Metastatic Pancreatic Carcinoma in the Ovary (tissue), 1 donor: ENCODE results near the genes HFE, H1-6 and H1-4.

- PRO-cap, result unidirectional peak, plus-strand start at chr6:26087395; unidirectional peak, plus-strand start at chr6:26087429; bidirectional peak, plus-strand start at chr6:26087487, minus-strand start at chr6:26087484; bidirectional peak, plus-strand start at chr6:26087922, minus-strand start at chr6:26087917
These were observed at the start of gene HFE for GRCh38 chr6:26087015-26088301. Gene HFE (plus strand): TSS chr6:26087429.

DNA sequence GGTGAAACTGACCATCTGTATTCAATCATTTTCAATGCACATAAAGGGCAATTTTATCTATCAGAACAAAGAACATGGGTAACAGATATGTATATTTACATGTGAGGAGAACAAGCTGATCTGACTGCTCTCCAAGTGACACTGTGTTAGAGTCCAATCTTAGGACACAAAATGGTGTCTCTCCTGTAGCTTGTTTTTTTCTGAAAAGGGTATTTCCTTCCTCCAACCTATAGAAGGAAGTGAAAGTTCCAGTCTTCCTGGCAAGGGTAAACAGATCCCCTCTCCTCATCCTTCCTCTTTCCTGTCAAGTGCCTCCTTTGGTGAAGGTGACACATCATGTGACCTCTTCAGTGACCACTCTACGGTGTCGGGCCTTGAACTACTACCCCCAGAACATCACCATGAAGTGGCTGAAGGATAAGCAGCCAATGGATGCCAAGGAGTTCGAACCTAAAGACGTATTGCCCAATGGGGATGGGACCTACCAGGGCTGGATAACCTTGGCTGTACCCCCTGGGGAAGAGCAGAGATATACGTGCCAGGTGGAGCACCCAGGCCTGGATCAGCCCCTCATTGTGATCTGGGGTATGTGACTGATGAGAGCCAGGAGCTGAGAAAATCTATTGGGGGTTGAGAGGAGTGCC is 5.3 kb downstream of the HFE start:
- PRO-cap, result no peak

- PRO-cap, result no peak
These were observed at the start of gene H1-6 for GRCh38 chr6:26107959-26108249. Gene H1-6 (minus strand): TSS chr6:26108135.

- PRO-cap, result bidirectional peak, plus-strand start at chr6:26156330, minus-strand start at chr6:26156251
These were observed at the start of gene H1-4 for GRCh38 chr6:26156025-26156933. Gene H1-4 (plus strand): TSS chr6:26156329.

DNA sequence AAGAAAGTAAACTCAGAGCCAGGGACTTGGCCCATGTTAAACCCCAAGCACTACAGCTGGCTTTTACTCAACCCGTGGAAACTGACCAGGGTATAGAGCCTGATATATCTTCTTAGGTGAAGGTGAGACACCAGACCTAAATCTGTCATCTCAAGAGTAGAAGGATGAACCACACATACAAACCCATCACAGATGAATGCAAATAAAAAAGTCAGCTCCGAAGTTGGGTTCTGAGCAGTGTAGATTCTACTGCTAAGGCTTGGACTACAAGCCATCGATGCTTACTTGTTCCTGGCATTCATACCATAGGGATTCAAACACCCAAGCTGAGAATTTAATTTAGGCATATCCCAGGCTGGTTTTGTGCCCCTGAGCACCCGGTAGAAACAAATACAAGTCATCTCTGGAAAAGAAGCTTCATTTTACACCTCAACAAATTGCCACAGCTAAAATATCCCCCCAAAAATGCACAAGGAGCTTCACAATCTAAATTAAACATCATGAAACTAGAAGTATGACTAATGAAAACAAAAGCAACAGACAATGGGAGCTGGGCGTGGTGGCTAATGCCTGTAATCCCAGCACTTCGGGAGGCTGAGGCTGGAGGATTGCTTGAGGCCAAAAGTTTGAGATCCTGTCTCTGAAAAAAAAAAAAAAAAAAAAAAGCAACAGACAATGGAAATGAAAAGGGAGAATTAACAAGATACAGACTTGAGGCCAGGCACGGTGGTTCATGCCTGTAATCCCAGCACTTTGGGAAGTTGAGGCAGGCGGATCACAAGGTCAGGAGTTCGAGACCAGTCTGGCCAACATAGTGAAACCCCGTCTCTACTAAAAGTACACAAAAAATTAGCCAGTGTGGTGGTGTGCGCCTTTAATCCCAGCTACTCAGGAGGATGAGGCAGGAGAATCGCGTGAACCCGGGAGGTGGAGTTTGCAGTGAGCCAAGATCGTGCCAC is 2.2 kb downstream of the H2BC5 start:
- PRO-cap, result no peak

- PRO-cap, result bidirectional peak, plus-strand start at chr6:26205491, minus-strand start at chr6:26205335
These were observed 931 bp downstream of the H4C5 start for GRCh38 chr6:26205183-26205898.

- PRO-cap, result no peak
These were observed 3.3 kb downstream of the H4C5 start for GRCh38 chr6:26207672-26208051.

DNA sequence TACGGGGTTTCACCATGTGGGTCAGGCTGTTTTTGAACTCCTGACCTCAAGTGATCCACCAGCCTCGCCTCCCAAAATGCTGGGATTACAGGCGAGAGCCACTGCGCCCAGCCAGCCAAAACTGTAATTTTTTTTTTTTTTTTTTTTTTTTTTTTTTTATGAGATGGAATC is 1.6 kb downstream of the H2BC8 start:
- PRO-cap, result no peak

DNA sequence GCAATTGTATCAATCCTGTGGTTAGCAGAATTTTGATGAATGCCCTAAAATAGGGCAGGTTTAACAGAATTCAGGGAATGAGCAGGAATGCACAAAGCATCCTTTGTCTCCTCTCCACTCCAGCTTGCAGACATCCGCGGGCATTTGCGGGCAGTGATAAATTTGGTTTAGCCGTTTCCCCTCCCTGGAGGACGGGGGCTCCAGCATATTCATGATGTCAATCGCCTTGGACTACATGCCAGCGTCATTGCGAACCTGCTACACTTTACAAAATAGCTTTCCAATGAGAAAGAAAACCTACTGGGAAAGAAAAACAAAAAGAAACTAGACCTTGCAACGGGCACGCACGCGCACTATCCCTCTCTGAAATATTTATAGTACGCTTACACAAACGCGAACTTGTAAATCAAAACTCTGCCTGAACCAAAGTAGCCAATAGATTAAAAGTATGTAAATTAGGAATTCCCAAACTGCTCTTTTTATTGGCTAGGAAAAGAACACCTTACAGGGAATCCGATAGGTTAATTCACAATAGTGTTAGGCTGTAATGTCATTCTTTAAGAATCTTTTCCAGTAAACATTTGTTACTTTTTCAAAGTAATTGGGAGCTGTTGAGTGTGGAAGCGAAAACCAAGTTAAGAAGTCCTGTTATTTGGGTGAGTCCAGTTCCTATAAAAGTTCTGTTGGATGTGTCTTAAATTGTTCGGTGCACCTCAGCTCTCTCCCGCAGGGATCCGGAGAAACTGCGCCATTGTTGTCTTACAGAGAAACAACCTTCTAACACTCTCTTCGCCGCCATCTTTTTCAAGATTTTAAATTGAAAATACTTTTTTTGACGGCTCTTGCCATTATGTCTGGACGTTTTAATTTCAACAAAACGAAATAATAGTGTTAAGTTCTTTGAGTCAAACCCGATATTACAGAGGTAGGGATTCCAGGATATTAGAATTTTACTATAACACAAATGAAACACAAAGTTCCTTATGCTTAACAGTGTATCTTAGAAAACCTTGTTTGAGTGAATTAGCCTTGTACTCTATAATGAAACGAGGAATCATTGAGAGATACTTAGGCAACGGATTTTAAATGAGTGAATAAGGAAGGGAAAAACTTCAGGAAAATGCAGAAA is 921 bp upstream of the H3C6 start:
- PRO-cap, result bidirectional peak, plus-strand start at position 507 of the sequence, minus-strand start at position 348 of the sequence; unidirectional peak, minus-strand start at position 753 of the sequence

GRCh38 chr6:26311554-26312099 is 26.3 kb upstream of the H4C8 start:
- PRO-cap, result no peak

DNA sequence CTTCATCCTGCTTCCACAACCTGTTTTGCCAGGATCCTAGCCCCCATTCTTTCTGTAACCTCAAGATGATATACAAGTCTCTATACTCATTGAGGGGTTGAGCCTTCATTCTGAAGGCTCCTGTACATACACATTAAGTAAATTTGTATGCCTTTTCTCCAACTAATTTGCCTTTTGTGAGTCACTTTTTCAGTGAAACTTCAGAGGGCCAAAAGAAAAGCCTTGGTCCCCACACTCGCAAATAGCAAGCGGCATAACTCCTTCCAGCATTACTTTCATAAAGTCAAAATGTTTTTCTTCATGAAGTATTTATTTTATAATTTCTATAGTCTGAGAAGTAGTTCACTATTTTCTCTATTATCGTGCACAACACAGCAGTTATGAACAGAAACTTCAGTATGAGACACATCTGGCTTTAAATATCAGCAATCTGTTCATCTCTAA is 17.9 kb upstream of the BTN3A2 start:
- PRO-cap, result no peak

GRCh38 chr6:26413075-26413701 is 11.1 kb downstream of the BTN3A1 start:
- PRO-cap, result no peak

GRCh38 chr6:26465160-26465586 is 7.4 kb downstream of the BTN2A1 start:
- PRO-cap, result no peak

DNA sequence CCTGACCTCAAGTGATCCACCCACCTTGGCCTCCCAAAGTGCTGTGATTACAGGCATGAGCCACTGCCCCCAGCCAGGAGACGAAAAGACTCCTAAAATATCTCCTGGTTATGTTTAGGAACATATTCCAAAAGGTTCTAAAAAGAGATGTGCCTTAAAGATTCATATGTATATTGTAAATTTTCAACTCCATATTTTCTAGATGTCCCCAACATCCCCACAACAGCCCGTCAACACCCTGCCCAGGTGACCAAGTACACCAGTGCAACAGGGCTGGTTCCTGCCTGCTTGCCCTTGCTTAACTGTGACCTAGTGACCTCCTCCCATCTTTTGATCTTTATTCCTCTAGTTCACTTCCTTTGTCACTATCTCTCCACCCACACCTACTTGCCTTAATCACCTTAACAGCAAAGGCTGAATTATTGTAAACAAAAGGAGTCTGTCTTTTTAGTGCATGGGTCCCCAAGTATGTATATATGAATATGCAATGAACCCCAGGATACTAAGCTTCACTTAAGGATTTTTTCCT is 17.3 kb downstream of the BTN2A1 start:
- PRO-cap, result no peak

DNA sequence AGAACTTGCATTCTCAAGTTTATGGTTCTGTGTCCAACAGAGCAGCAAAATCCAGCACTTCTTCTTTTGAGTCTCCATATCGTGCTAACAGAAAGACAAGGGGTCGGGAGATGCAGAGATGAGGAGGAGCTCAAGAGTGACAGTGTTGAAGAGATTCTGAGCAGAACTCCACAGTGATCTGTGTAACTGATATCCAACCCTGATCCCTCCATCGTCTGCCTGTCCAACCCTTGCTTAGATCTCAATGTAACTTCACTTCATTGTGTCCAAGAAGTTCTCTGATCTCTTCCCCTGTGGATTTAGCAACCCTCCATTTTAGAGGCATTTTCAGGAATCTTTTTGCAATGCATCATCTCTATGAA is 21.1 kb upstream of the BTN1A1 start:
- PRO-cap, result no peak

DNA sequence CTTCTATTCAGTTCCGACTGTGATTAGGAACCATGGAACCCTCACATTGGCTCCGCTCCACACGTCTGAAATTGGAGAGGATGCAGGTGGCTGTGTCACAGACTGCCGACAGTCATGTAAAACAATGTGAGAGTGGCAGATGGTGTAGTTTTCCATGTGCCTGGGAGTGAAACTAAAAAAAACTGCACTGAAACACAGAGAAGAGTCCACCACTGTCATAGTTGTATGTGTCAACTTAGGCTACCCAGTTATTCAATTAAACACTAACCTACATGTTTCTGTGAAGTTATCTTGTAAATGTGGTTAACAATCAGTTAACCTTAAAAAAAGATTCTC is 3.4 kb upstream of the HMGN4 start:
- PRO-cap, result no peak

- PRO-cap, result no peak
These were observed 847 bp downstream of the HMGN4 start for GRCh38 chr6:26538973-26539453.

DNA sequence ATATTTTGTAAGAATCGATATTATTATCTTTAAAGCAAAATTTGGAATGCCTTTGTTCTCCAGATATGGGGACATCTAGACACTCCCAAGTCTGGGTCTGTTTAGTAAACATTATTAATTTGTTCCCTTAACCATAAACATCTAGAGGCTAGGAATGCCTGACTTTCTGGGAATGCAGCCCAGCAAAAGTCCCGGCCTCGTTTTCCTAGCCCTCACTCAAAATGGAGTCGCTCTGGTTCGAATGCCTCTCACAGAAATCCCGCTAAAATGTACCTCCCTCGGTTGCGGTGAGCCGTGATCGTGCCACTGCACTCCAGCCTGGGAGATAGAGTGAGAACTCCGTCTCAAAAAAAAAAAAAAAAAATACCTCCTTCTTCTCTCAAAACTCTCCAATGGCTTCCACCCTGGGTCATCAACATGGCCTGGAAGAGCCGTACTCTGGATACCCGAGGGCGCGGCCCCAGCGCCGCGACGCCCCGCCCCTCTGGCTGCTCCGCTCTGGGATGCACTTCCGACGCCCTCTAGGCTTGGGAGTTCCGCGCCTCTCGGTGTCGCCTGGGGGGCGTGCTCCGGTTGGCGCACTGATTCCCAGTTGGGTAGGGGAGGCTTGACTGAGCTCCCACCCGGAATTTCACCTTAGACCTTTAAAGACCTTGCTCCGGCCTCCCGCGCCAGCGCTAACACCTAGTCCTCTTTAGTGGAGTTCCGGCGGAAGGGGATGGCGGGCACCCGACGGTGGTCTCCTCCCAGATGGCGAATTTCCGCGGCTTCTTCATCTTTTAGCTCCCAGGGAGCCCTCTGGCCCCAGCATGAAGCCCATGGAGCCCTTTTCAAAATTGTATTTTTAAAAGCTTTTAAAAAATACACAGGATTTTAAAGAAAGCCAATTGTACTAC is 12.2 kb downstream of the HMGN4 start:
- PRO-cap, result no peak

GRCh38 chr6:26553341-26553682 is 15.1 kb downstream of the HMGN4 start:
- PRO-cap, result no peak

DNA sequence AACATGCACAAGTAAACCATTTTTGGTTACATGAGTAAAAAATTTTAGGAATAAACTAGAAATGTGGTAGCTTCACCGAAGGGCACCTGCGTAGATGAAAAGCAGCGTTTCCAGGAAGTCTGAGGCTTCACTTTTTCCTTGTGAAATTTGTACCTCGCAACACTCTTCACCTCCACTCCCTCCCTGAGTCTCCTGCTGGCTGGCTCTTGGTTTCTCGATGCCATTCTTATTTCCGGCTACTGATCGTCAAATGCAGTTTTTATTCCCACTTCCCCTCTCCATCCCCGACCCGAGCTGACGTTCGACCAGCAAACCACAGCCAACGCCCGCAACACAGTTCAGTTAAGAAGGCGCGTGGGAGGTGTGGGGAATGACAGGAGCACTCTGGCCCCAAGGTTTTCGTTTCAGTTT is 19.5 kb upstream of the ABT1 start:
- PRO-cap, result no peak